T-cell (primary cell): ENCODE measurements around a stretch of chr20.

GRCh38 chr20:56626374-56626735, 2.8 kb upstream of the TFAP2C start:
- PRO-cap, 7 experiments = no peak in any of the 7 experiments

GRCh38 chr20:56974921-56975241, 291.6 kb downstream of the BMP7 start:
- PRO-cap, 7 experiments = no peak in any of the 7 experiments

DNA sequence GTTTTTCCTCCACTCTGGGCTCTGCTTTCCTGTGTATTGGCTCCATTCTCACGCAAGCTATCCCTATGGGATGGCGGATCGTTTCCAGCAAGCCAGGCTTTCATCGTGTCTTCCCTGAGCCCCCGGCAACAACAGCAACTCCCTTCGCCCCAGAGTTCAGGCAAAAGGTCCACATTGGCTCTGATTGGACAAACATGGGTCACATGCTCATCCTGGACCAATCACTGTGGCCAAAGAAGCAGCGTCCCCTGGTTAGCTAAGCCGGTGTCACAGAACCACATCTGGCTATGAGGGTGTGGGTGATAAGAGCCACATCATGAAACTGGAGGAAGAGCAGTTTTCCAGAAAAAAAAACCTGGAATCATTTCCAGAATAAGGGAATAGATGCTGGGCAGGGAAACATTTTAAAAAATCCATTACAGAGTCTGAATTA, 160.1 kb downstream of the BMP7 start:
- PRO-cap, 7 experiments = no peak in any of the 7 experiments

DNA sequence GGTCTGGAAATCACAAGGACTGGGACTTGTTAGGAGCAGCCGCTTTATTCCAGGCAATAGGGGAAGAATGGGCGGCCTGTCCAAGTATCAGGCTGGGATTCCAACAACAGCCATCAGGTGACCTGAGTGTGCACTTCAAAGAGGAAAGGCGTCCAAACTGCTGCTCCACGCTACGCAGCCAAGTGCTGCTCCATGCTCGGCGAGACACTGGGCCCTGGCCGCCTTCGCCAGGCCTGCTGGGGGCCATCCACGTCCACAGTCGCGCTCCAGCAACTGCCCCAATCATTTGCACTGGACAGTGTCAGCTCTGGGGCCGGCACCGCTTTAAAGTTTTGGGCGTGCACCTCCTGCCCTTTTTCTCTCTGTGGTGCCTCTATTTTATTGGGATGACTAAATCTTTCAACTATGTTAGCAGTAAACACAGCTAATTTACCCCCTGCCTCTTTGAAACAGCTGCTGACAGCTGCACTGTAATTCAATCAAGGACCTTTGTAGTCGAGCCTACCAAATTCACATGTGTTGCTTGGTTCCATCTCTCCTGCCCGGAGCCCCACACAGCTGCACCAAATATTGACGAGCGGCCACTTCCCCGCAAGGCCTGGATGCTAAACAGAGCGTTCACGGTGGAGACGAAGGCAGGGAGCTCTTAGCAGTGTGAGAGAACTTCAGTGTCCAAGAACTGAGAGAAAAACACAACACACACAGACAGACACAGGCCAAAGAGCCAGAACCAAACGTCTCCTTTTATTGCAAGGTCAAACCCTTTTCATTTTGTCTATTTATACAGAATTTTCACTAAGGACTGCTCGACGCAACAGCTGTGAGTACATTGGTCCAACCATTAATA, 98.2 kb downstream of the BMP7 start:
- PRO-cap, 7 experiments = no peak in any of the 7 experiments

DNA sequence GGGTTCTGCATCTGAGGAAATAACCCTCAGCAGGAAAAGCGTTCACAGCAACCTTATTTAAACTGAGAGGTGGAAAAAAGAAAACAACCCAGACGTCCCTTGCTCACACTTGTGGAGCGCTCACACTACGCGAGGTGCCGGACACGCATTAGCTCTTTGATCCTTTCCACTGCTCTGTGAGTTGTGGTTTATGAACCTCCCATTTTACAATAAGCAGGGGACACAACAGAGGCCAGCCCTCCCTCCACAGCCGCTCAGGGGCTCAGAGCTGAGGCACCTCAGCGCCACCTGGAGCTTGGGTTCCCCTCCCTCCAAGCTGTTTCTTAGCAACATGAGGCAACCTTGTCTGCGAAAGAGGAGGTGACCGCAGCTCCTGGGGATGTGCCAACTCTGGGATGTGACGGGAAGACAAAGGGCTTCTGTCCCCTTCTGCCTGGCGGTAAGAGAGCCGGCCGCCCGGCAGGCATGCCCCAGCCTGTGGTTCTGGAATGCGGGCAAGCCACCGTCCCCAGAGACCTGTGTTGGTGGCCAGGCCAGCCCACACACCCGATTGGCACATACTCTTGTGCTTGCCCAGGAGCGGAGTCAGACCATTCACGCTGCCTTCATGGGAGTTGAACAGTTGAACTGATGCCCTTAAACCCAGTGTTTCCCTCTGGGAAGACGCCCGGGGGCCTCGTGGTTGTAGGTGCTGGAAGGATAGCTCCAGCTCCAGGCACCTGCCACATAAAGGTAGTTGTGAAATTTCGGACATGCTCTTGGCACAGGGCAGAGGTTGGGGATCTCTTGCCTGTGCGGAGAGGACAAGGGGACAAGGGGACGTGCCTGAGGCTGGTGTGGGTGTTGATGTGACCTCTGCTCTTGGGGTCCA, 44.5 kb downstream of the RBM38 start:
- PRO-cap, 7 experiments = no peak in any of the 7 experiments

DNA sequence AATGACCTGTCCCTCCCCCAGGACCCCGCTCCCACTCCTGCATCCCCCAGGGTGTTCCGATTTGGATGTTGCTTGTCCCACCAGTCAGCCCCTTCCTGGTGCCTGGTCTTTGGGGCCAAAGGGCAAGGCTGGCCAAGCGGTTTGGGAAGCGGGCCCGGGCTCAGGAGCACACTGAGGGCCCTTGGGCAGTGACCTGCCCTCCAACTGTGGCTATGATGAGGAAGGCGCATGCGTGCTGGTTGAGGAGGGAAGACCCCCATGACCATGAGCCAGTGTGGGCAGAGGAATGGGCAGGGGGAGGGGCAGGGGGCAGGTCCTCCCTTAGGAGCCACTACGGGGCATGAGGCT, 50.4 kb downstream of the RBM38 start:
- PRO-cap, 7 experiments = no peak in any of the 7 experiments

GRCh38 chr20:57545283-57545731, 15.6 kb upstream of the PCK1 start:
- PRO-cap, 7 experiments = no peak in any of the 7 experiments

- PRO-cap, 7 experiments = no peak in any of the 7 experiments
Measured at GRCh38 chr20:57697341-57697903, 12.4 kb downstream of the PMEPA1 start.

DNA sequence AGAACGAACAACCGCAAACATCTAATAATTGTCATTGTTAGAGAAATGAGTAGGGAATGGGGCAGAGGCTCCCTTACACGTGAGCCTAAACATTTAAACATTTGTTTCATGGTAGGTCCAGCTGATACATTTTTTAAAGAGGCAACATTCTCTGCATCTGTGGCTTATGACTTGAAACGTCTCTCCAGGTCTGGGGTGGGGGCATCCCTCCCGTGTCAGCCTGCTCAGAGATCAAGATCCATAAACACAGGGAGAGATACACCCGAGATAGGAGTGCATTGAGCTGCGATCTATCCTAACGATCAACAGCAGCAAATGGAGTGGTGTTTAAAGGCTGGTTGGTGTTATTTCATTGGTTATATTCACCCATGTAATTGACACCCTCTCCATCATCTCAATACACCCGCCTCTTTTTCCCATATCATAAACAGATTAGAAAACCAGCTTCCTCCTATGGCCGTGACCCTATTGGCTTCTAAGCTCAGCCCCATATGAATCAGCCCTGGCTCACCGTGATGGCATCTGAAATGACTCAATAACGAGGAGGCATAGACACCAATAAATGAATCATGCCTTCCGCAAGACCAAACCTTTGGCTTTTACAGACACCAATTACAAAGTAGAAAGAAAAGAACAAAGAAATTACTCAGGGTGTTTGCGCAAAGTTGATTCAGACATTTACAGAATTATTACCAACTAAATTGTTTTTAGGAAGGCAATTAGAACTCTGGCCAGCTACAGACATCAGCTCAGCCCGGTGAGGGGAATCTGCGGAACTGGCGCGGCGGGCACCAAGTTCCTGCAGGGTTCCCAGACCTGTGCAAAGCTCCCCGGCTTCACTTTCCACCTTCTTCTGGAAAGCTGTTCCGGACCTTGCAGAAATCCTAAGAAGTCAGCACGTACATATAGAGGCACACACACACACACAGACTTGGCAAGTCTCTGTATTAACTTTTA, 11.6 kb downstream of the PMEPA1 start:
- PRO-cap, 7 experiments = no peak in any of the 7 experiments

- PRO-cap, 7 experiments = no peak in any of the 7 experiments
Measured at GRCh38 chr20:57701039-57701669, 8.7 kb downstream of the PMEPA1 start.

- PRO-cap, 7 experiments = no peak in any of the 7 experiments
Measured at GRCh38 chr20:57959025-57959436, 191.7 kb upstream of the C20orf85 start.

GRCh38 chr20:57959535-57959871, 191.2 kb upstream of the C20orf85 start:
- PRO-cap, 7 experiments = no peak in any of the 7 experiments

GRCh38 chr20:58182747-58183235, 32.1 kb downstream of the C20orf85 start:
- PRO-cap, 7 experiments = no peak in any of the 7 experiments

DNA sequence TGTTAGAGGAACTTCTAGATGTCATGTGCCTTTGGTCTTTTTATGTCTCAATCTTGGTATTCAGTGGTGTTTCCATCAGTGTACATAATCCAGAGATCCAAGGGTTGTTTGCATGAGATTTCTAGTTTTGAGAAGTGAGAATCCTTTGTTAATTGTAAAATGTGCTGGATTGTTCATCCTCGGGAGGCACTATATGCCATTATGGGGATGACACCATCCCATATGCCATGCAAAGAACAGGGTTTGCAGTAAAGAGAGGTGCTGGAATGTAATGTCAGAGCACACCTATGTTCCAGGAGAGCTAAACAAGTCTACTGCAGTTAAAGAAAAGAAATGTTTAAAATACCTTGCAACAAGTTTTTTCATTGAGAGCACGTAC, 29.2 kb downstream of the RAB22A start:
- PRO-cap, 7 experiments = no peak in any of the 7 experiments

- PRO-cap, 7 experiments = no peak in any of the 7 experiments
Measured at GRCh38 chr20:58359390-58360628, 29.2 kb upstream of the VAPB start.

GRCh38 chr20:58651451-58651763, 324 bp downstream of the STX16 start:
- PRO-cap, 7 experiments = peak in 4 of 7 experiments; most common plus-strand start chr20:58651700 (in 3); most common minus-strand start chr20:58651492 (in 1)

GRCh38 chr20:58652641-58652923, 1.5 kb downstream of the STX16 start:
- PRO-cap, 7 experiments = peak in 4 of 7 experiments; most common plus-strand start chr20:58652710 (in 2); most common minus-strand start chr20:58652712 (in 3)

DNA sequence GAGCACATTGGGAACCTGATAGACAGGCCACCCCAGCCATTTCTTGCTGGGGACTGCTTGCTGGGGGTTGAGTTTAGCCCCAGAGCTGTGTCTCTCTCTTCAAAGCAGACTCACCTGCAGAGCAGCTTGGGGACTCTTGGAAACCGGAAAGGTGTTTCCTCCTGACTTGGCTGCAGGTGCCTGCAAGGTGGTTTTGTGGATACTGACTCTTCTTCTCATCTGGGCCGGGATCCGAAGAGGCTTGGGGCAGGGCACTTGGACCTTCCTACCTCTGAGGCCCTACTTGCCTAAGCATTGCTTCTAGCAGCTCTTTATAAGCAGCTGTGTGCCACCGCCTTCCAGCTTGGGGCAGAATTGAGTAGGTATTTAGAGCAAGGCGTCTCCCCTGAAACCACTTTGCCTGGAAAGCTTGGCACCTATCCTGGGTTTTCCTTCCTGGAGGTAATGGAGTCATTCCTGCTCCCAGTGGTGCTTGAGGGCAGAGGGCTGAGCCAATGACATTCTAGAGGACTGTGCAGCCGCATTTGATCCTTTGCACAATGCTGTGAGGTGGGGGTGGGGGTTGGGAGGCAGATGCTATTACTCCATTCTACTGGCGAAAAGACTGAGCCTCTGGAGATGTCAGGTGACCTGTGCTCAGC, 3.4 kb upstream of the CTSZ start:
- PRO-cap, 7 experiments = no peak in any of the 7 experiments

DNA sequence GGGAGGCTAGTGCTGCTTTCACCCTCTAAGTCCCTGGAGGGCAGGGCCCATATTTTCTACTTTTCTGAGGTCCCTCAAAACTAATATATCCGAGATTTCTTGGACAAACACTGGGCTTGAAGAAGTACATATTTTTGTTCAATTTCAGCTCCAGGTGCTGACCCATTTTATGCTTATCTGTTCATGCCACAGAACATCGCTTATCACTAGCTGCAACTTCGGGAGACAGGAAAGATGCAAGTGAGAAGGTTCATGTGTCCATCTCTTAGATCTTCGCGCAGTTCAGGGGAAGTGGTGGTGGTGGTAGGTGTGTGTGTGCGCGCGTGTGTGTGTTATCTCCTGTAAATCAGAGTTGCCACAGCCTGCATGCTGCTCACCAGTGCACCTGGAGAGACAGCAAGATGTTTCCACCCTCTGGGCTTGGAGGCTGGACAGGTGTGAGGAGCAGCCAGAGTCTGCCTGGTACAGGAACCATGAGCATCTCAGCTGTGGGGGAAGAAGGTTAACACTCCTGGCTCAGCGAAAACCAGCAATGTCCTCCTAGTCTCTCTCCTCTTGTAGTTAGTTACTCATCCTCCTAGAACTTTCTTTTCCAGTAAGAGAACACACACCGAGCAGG, 5.3 kb upstream of the TUBB1 start:
- PRO-cap, 7 experiments = no peak in any of the 7 experiments

DNA sequence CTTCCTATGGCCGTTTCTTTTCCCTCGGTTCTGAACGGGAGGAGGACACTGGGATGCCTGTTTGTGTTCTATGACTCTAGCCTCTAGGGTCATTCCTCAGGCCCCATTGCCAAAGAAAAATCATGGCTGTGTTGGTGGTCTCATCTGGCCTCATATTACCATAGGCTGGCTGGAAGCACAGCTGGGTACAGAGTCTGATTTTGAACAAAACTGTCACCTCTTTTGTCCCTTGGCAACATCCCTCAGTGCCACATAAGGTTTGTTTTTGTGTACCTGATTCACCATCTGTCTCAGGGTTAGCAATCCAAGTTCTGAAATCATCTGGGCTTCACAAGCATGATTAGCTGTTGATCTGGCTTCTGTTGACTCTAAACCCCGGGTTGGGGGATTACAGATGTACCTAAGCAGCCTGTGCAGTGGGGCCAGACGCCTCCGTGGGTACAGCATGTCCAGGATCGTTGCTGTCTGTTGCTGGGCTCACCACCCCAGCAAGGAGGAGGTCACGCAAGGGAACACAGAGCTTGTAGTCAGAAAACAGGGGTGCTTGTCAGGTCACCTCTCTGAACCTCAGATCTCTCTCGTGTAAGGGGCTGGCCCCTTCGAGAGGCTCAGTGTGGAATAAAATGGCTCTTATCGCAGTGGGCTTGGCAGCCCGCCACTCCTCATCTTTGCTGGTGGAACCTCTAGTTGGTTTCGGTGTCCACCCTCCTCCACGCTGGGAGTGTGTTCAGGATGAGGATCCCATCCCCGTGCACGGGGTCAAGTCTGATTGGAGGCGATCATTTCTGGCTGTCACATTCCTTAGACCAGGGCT, 39.3 kb upstream of the ZNF831 start:
- PRO-cap, 7 experiments = peak in 1 of 7 experiments; most common plus-strand start position 416 of the sequence (in 1); most common minus-strand start position 313 of the sequence (in 1)